GM12878 (cell line): ENCODE data around the gene RNF38.

GRCh38 chr9:35538287-35539336 lies 25.1 kb downstream of the FAM166B start:
- RAMPAGE, long total RNA, result no peak
- RRBS, 2 experiments, result no CpG with 5 or more reads among the region's 21 CpGs
CAGE:
- cytosol, long polyA minus RNA, result no peak
- cytosol, long polyA plus RNA, result no peak
- long polyA plus RNA, result no peak
- nucleolus, long total RNA, result no peak
- nucleus, long polyA plus RNA, result no peak
- nucleus, long total RNA, result no peak

- RAMPAGE, long total RNA, result no peak
- RRBS, 2 experiments, result under 1 to 3% methylated on average over 17 to 25 of the region's 45 CpGs
CAGE:
- cytosol, long polyA minus RNA, result no peak
- cytosol, long polyA plus RNA, result no peak
- long polyA plus RNA, result no peak
- nucleolus, long total RNA, result no peak
- nucleus, long polyA plus RNA, result no peak
- nucleus, long total RNA, result no peak
These were observed 715 bp upstream of the TESK1 start for GRCh38 chr9:35604104-35604990.

GRCh38 chr9:35685214-35686054 lies 4.3 kb downstream of the TPM2 start:
- RAMPAGE, long total RNA, result no peak
- RRBS, 2 experiments, result 83 to 93% methylated on average over 3 to 7 of the region's 25 CpGs
CAGE:
- cytosol, long polyA minus RNA, result no peak
- cytosol, long polyA plus RNA, result no peak
- long polyA plus RNA, result no peak
- nucleolus, long total RNA, result no peak
- nucleus, long polyA plus RNA, result no peak
- nucleus, long total RNA, result no peak

DNA sequence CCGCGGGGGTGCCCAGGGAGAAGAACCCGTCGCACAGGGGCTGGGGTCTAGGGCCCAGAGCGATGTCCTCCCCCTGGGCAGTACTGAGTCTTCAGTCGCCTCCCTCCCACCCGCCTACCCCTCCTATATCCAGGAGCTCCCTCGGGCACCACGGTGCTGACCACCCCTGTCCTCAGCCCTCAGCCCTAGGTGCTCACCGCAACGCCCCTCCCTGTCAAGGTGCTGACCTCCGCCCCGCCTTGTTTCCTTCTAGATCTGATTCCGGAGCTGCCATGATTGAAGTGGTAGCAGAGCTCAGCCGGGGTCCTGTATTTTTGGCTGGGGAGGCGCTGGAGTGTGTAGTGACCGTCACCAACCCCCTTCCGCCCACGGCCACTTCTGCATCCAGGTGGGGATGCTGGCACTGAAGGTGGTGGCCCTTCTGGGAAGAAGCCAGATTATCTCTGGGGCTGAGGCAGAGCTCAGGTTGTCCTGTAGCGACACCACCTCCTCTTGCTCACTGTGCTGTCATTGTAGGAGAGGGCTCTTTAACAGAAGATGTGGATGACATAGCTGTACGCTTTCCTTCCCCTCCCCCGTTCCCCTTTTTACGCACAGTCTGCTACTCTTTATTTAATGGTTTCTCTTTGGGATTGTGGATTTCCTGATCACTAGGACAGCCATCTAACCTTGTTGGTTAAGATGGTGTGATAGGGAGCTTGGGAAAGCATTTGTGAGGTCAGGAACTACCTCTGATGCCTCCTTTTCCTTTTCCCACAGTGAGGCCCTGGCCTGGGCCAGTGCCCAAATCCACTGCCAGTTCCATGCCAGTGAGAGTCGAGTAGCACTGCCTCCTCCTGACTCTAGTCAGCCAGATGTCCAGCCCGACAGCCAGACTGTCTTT lies 638 bp downstream of the RGP1 start:
- RAMPAGE, long total RNA, result no peak
- RRBS, 2 experiments, result no CpG with 5 or more reads among the region's 25 CpGs
CAGE:
- cytosol, long polyA minus RNA, result no peak
- cytosol, long polyA plus RNA, result no peak
- long polyA plus RNA, result no peak
- nucleolus, long total RNA, result no peak
- nucleus, long polyA plus RNA, result no peak
- nucleus, long total RNA, result no peak

GRCh38 chr9:35815535-35815871 lies 661 bp upstream of the HINT2 start:
- RAMPAGE, long total RNA, result no peak
- RRBS, 2 experiments, result no CpG with 5 or more reads among the region's 8 CpGs
CAGE:
- cytosol, long polyA minus RNA, result no peak
- cytosol, long polyA plus RNA, result no peak
- long polyA plus RNA, result no peak
- nucleolus, long total RNA, result no peak
- nucleus, long polyA plus RNA, result no peak
- nucleus, long total RNA, result no peak

- RAMPAGE, long total RNA, result no peak
- RRBS, 2 experiments, result no CpG with 5 or more reads among the region's 12 CpGs
CAGE:
- cytosol, long polyA minus RNA, result no peak
- cytosol, long polyA plus RNA, result no peak
- long polyA plus RNA, result no peak
- nucleolus, long total RNA, result no peak
- nucleus, long polyA plus RNA, result no peak
- nucleus, long total RNA, result no peak
These were observed 6.0 kb downstream of the TMEM8B start for GRCh38 chr9:35834751-35835739.

- RAMPAGE, long total RNA, result no peak
- RRBS, 2 experiments, result no CpG with 5 or more reads among the region's 10 CpGs
CAGE:
- cytosol, long polyA minus RNA, result no peak
- cytosol, long polyA plus RNA, result no peak
- long polyA plus RNA, result no peak
- nucleolus, long total RNA, result no peak
- nucleus, long polyA plus RNA, result no peak
- nucleus, long total RNA, result no peak
These were observed 12.2 kb downstream of the OR2S2 start for GRCh38 chr9:35945691-35946220.

DNA sequence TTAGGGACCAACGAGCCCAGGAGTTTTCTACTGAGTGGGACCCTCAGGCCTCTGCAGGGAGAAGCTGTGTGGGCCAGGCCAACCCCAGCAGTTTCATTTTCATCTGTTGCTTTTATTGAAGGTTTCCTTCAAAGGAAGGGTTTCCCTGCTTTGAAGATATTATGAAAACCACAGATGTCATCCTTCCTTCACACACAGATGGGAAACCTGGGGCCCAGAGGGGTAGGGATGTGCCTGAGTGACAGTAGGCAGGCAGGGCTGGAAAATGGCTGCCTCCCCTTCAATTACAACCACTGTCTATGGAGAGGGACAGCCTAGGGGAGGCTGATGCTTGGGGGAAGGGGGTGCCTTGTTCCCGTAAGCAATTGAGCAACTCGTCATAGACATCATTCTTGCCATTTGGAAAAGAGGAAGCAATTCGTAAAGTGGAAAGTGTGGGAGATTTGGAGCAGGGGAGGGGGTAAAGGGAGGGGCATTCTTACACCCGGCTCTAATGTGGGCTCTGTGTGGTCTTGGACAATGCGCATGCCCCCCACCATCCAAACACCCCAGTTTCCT lies 3.8 kb downstream of the GLIPR2 start:
- RAMPAGE, long total RNA, result no peak
- RRBS, 2 experiments, result no CpG with 5 or more reads among the region's 6 CpGs
CAGE:
- cytosol, long polyA minus RNA, result no peak
- cytosol, long polyA plus RNA, result no peak
- long polyA plus RNA, result no peak
- nucleolus, long total RNA, result no peak
- nucleus, long polyA plus RNA, result no peak
- nucleus, long total RNA, result no peak

DNA sequence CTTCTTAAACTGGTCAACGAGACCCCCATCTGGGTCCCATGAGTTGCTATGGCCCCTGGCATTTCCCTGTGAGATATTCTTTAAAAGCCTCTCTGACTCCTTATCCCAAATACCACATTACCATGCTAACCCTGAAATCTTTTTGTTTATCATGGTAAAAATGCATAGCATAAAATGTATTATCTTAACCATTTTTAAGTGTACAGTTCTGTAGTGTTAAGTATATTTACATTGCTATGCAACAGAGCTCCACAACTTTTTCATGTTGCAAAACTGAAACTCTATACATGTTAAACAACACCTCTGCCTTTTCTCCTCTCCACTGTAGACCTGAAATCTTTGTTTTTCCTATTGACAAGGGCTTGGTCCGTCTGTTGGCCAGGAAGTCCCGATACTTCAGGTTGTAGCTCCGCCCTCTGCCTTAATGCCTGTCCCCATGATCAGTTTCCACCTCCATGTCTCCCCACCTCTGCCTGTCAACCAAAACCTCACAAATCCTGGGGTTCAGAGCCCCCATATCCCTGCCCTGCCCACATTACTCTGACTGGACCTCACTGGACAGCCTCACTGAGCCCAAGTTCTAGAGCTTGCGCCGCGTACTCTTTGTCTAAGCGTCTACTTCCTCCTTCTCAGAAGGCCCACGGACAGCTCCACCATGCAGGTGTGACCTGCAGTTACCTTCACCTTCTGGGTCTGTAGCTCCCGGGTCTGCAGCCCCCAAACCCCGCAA lies 7.8 kb downstream of the GLIPR2 start:
- RAMPAGE, long total RNA, result no peak
- RRBS, 2 experiments, result no CpG with 5 or more reads among the region's 11 CpGs
CAGE:
- cytosol, long polyA minus RNA, result no peak
- cytosol, long polyA plus RNA, result no peak
- long polyA plus RNA, result no peak
- nucleolus, long total RNA, result no peak
- nucleus, long polyA plus RNA, result no peak
- nucleus, long total RNA, result no peak

- RAMPAGE, long total RNA, result no peak
- RRBS, 2 experiments, result 39% methylated on average over 2 of the region's 24 CpGs; no CpG with 5 or more reads in 1 of the 2 experiments
CAGE:
- cytosol, long polyA minus RNA, result no peak
- cytosol, long polyA plus RNA, result no peak
- long polyA plus RNA, result no peak
- nucleolus, long total RNA, result no peak
- nucleus, long polyA plus RNA, result no peak
- nucleus, long total RNA, result no peak
These were observed 14.8 kb upstream of the CCIN start for GRCh38 chr9:36153964-36155268.

DNA sequence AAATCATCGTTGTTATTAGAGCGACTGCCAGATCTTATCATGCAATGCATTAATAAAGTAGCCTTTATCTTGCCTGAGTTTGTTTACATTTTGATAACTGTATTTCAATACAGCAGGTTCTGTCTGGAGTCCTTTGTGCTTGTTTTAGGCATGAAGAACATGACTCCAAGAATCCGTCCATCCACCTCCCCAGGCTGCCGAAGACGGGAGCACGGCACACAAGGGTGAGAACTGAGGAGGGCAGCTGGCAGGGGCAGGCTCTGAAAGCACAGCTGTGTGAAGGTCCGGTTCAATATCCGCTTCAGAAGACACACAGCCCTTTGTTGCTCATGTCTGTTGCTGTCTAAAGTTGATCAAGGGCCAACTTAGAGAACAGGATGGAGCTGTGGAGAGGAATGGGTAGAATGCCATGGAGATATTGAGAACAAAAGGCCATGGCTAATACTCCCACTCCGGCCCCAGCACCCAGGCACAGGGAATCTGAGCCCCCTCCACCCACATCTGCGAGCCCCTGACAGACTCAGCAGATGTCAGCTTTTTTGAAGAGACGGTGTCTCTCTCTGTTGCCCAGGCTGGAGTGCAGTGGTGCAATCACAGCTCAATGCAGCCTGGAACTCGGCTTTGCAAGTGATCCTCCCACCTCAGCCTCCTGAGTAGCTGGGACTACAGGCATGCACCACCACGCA lies 58.5 kb upstream of the GNE start:
- RAMPAGE, long total RNA, result no peak
- RRBS, 2 experiments, result no CpG with 5 or more reads among the region's 13 CpGs
CAGE:
- cytosol, long polyA minus RNA, result no peak
- cytosol, long polyA plus RNA, result no peak
- long polyA plus RNA, result no peak
- nucleolus, long total RNA, result no peak
- nucleus, long polyA plus RNA, result no peak
- nucleus, long total RNA, result no peak

DNA sequence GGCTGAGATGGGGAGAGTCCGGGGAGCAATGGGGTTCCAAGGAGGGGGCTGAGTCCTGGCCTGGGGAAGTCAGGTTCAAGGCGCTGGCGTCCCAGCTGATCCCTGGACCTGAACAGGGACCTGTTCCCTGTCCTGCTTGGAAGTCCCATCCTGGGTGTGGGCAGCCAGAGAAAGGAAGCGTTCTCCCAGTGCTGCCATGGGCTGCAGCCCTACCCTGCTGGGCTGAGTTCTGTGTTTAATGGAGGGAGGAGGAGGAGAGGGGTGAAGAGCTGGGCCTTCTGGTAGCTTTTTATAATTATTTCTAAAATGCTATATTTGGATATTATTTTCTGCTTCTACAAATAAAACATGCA lies 61.0 kb upstream of the GNE start:
- RAMPAGE, long total RNA, result no peak
- RRBS, 2 experiments, result no CpG with 5 or more reads among the region's 4 CpGs
CAGE:
- cytosol, long polyA minus RNA, result no peak
- cytosol, long polyA plus RNA, result no peak
- long polyA plus RNA, result no peak
- nucleolus, long total RNA, result no peak
- nucleus, long polyA plus RNA, result no peak
- nucleus, long total RNA, result no peak

DNA sequence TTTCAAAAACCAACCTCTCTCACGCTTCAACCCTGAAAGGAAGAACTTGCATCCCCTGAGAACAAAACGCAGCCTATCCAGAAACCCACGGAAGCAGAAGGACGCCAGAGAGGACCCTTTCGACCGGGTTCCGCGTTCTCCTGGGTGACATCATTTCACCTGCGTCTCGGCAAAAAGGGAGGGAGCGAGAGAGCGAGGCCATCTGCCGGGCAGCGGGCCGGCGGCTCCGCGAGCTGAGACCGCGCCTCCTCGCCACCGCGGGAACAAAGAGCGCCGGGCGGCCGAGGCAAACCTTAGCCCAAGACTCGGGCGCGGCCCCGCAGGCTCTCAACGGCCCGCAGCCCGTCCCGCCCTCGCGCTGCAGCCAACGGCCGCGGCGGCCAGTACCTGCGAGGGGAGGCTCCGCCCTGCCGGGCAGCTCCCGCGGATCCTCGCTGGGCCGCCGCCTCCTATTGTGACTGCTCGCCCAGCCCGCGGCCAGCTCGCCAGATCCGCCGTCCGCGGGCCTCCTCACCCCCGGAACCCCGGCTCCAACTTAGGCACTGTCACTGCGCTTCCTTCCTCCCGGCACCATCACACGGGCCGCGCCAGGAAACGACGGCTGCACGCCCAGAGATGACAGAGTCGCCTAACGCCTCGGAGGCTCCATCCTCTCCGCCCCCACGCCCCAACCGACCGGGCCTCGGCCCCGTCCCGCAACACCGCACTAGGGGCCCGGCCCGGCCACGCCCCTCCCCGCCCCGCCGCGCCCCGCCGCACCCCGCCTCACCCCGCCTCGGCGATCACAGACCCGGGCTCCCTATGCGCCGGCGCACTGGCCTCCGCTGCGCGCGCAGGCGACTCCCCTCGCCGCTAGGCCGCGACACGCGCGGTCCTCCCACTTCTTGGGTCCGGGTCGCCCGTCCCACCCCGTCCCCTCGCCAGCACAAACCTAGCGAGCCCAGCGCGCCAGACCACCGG lies at the start of gene RNF38:
Gene RNF38, minus strand, starts transcription at position 103 of the 960 bp plus-strand sequence.
- RAMPAGE, long total RNA, result start-site peak on the minus strand centred at position 612 of the sequence, 251 bp wide, 105 and 109 reads in 2 replicates
- RRBS, 2 experiments, result 1% methylated on average over 57 to 78 of the region's 116 CpGs
CAGE:
- cytosol, long polyA minus RNA, result no peak
- cytosol, long polyA plus RNA, result no peak
- long polyA plus RNA, result start-site peak on the minus strand centred at position 635 of the sequence, 463 bp wide, 45 and 93 reads in 2 replicates
- nucleolus, long total RNA, result no peak
- nucleus, long polyA plus RNA, result start-site peak on the minus strand centred at position 740 of the sequence, 168 bp wide, 43 and 70 reads in 2 replicates
- nucleus, long total RNA, result no peak

- RAMPAGE, long total RNA, result no peak
- RRBS, 2 experiments, result no CpG with 5 or more reads among the region's 15 CpGs
CAGE:
- cytosol, long polyA minus RNA, result no peak
- cytosol, long polyA plus RNA, result no peak
- long polyA plus RNA, result no peak
- nucleolus, long total RNA, result no peak
- nucleus, long polyA plus RNA, result no peak
- nucleus, long total RNA, result no peak
These were observed 84.7 kb downstream of the PAX5 start for GRCh38 chr9:36949261-36949956.

GRCh38 chr9:37047401-37047674 lies 13.3 kb upstream of the PAX5 start:
- RAMPAGE, long total RNA, result no peak
- RRBS, 2 experiments, result no CpG with 5 or more reads among the region's 1 CpG
CAGE:
- cytosol, long polyA minus RNA, result no peak
- cytosol, long polyA plus RNA, result no peak
- long polyA plus RNA, result no peak
- nucleolus, long total RNA, result no peak
- nucleus, long polyA plus RNA, result no peak
- nucleus, long total RNA, result no peak

- RAMPAGE, long total RNA, result no peak
- RRBS, 2 experiments, result no CpG with 5 or more reads among the region's 4 CpGs
CAGE:
- cytosol, long polyA minus RNA, result no peak
- cytosol, long polyA plus RNA, result no peak
- long polyA plus RNA, result no peak
- nucleolus, long total RNA, result no peak
- nucleus, long polyA plus RNA, result no peak
- nucleus, long total RNA, result no peak
These were observed 29.6 kb downstream of the ZCCHC7 start for GRCh38 chr9:37149497-37150841.

- RAMPAGE, long total RNA, result no peak
- RRBS, 2 experiments, result no CpG with 5 or more reads among the region's 2 CpGs
CAGE:
- cytosol, long polyA minus RNA, result no peak
- cytosol, long polyA plus RNA, result no peak
- long polyA plus RNA, result no peak
- nucleolus, long total RNA, result no peak
- nucleus, long polyA plus RNA, result no peak
- nucleus, long total RNA, result no peak
These were observed 76.8 kb downstream of the ZCCHC7 start for GRCh38 chr9:37197146-37197552.

DNA sequence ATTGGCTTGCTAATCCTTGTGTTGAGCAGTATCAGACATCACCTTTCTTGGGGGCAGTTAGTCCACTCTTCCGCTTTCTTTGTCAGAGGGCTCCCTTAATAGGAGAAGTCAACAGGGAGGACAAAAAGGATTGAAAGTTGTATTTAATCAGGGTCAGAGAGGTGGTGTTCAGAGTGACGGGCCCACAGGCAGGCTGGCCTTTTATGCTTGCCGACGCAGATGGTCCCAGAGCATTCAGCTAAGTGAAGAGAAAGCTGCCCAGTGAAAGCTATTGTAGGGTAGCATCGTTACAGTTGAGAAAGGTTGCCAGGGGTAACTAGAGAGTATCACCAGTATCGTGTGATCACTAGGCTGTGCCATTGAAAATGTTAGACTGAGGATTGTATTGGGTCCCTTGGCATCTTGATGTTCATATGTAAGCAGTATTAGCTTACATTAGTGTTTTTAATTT lies 131.1 kb downstream of the ZCCHC7 start:
- RAMPAGE, long total RNA, result no peak
- RRBS, 2 experiments, result no CpG with 5 or more reads among the region's 6 CpGs
CAGE:
- cytosol, long polyA minus RNA, result no peak
- cytosol, long polyA plus RNA, result no peak
- long polyA plus RNA, result no peak
- nucleolus, long total RNA, result no peak
- nucleus, long polyA plus RNA, result no peak
- nucleus, long total RNA, result no peak

GRCh38 chr9:37370982-37371490 lies 51.5 kb upstream of the GRHPR start:
- RAMPAGE, long total RNA, result no peak
- RRBS, 2 experiments, result no CpG with 5 or more reads among the region's 4 CpGs
CAGE:
- cytosol, long polyA minus RNA, result no peak
- cytosol, long polyA plus RNA, result no peak
- long polyA plus RNA, result no peak
- nucleolus, long total RNA, result no peak
- nucleus, long polyA plus RNA, result no peak
- nucleus, long total RNA, result no peak